ENCODE measurements around a stretch of chr2.

GRCh38 chr2:127284043-127284670 is 9.8 kb downstream of the ERCC3 start:
- PRO-cap: no peak

- PRO-cap: no peak
These were observed 44.7 kb upstream of the ERCC3 start for GRCh38 chr2:127338501-127339271.

DNA sequence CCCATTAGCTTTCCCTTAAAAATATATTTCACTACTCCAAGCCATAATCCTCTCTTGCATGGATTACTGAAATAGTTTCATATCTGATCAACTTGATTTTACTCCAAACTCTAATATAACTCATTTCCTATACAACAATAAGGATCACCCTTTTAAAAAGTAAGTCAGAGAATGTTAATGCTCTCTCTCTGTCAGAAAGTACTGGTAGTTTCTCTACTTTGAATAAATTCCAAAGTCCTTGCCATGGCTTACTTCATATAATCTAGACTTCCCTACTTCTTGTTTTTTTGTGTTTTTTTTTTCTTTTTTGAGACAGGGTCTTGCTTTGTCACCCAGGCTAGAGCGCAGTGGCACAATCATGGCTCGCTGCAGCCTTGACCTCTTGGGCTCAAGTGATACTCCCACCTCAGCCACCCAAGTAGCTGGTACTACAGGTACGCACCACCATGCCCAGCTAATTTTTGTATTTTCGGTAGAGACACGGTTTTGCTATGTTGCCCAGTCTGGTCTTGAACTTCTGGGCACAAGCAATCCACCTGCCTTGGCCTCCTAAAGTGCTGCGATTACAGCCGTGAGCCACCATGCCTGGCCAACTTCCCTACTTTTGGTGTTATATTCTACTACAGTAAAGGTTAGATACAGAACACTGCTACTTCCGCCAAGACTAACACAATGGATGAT is 36.0 kb downstream of the MAP3K2 start:
- PRO-cap: no peak

- PRO-cap: no peak
These were observed 2.1 kb upstream of the MAP3K2 start for GRCh38 chr2:127389690-127390455.

DNA sequence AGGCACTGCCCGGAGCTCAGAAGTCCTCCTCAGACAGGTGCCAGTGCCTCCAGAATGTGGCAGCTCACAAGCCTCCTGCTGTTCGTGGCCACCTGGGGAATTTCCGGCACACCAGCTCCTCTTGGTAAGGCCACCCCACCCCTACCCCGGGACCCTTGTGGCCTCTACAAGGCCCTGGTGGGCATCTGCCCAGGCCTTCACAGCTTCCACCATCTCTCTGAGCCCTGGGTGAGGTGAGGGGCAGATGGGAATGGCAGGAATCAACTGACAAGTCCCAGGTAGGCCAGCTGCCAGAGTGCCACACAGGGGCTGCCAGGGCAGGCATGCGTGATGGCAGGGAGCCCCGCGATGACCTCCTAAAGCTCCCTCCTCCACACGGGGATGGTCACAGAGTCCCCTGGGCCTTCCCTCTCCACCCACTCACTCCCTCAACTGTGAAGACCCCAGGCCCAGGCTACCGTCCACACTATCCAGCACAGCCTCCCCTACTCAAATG is 1.7 kb downstream of the PROC start:
- PRO-cap: no peak

GRCh38 chr2:127455535-127456165 is 37.4 kb downstream of the PROC start:
- PRO-cap: no peak

DNA sequence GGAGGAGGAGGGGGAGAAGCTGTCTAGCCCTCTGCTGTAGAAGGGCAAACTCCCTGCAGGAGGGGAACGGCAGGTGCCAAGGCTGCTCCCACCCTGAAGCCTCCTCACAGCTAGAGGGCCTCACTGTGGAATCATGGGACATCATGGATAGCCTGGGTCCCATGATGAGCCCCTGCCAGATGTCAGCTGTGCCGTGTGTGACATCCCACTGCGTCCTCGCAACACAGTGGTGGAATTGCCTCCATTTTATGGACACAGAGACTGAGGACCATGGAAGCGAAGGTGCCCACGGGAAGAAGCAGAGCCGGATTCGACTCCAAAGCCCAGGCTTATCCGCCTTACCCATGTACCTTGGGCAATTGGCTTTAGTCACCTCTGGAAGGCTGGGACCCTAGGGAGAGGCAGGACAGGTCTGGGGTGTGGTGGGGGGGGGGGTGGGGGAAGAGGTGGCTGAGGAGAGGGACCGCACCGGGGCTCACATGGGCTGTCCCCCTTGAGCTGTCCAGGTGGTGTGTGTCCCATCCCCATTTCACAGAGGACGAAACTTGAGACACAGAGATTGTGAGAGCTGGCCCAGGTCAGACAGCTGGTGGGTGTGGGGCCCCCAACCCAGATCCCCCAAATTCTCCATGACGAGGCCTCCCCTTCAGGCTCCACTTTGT is 692 bp downstream of the MYO7B start:
- PRO-cap: no peak

DNA sequence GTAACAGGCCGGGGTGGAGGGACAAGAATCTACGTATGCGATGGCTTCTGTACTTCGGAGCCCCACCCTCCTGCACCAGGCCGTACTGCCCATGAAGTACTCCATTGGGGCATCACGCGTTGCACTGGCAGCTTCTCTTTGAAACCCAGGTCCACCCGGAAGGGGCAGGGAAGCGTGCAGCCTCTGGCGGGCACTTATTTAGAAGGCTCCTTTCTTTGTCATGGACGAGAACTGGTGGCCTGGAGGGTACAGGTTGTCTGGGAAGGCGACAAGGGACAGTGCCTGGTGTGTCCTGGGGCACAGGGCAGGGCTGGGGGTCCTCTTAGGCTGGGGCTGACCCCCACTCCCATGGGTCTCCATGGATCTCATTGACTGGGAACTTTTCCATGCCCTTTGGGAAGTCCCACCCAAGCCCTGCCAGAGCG is 18.5 kb upstream of the GPR17 start:
- PRO-cap: no peak

DNA sequence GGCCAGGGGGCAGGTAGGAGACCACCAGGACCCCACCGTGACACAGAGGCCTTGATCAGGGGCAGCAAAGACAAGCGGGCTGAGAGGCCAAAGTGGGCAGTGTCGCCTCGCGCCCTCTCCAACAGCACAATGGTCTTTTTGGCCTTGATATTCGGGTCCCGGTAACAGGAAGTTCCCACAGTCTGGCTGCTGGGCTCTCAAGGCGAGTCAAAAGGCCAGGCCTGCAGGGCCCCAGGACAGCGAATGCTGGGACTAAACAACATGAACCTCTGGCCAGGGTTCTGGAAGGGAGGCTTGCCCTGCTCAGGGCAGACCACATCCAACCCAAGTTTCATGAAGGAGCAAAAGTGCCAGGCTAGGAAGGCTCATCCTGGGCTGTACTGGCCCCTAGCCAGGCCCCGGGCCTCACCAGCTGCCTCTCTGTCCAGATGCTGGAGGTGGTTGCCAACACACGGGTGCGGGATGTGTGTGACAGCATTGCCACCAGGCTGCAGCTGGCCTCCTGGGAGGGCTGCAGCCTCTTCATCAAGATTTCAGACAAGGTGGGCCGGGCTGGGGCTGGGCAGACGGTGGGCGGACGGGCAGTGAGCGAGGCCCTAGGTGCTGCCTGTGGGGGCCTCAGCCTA is 12.1 kb upstream of the GPR17 start:
- PRO-cap: no peak

DNA sequence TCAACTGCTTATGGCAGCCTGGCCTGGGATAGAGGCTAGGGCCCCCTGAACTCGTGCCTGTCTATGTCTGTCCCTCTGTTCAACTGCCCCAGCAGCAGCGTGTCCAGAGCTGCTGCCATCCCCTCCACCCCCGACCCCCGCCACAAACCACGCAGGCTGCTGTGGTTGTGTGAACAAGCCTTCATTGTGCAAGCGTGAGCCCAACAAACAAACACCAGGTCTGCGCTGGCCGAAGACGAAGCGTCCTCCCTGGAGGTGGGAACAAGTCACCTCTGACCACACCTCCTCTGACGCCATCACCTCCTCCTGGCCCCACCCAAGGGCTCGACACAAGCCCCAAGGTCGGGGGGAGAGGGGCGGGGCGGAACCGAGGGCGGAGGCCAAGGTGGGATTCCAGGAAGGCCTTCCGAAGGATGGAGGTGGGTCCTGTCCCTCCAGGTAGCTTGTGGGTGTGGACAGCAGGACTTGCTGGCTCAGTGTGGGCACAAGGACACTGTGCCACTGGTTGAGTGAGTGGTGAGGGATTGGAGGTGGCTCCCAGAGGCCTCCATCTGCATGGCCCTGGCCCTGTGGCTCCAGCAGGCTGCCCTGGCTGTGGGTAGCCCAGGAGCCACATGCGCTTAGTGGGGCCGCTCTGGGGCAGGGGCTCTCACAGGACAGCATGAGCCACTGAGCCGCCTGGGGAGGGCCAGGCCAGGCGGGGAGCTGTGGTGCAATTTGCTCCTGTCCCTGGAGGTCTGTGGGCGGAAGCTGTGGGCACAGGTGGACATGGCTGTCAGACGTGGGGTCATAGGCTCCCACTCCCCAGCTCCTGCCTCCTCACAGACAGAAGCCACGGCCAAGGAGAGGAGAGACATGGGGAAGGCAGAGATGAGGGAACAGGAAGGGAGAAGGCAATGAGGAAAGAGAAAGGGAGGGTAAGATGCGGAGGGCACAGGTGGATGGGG is 7.4 kb upstream of the GPR17 start:
- PRO-cap: bidirectional peak, plus-strand start at position 501 of the sequence, minus-strand start at position 208 of the sequence

DNA sequence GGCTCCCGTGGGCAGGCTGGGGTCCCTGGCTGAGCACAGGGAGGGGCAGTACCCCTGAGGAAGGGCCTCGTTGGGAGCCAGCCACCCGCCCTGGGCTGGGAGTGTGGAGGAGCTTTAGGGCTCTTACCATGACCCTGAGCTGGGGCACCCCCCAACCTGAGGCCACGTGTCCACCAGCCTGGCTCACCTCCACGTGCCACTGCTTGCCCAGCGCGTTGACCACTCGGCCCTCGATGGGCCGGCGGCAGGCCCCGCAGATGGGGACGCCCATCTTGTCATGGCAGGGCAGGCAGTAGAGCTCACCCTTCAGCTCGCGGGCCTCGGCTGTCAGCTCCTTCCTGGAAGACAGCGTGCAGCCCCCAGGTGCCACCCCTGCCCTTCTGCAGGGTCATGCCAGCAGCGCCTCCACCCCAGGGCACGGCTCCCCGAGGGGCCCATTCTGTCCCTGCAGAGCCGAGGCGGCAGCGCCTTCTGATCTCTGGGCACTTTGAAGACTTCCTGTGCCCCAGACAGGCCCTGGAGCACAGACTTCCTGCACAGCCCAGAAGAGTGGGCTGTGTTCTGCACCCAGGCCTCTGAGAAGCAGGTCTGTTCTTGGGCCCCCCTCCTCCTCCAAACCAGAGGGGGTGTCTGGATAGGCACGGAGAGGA is 4.0 kb upstream of the GPR17 start:
- PRO-cap: no peak

- PRO-cap: no peak
These were observed 47.9 kb downstream of the WDR33 start for GRCh38 chr2:127762907-127763632.

- PRO-cap: no peak
These were observed 14.3 kb downstream of the WDR33 start for GRCh38 chr2:127796530-127797277.

GRCh38 chr2:127843493-127844826 is 14.0 kb downstream of the POLR2D start:
- PRO-cap: no peak

DNA sequence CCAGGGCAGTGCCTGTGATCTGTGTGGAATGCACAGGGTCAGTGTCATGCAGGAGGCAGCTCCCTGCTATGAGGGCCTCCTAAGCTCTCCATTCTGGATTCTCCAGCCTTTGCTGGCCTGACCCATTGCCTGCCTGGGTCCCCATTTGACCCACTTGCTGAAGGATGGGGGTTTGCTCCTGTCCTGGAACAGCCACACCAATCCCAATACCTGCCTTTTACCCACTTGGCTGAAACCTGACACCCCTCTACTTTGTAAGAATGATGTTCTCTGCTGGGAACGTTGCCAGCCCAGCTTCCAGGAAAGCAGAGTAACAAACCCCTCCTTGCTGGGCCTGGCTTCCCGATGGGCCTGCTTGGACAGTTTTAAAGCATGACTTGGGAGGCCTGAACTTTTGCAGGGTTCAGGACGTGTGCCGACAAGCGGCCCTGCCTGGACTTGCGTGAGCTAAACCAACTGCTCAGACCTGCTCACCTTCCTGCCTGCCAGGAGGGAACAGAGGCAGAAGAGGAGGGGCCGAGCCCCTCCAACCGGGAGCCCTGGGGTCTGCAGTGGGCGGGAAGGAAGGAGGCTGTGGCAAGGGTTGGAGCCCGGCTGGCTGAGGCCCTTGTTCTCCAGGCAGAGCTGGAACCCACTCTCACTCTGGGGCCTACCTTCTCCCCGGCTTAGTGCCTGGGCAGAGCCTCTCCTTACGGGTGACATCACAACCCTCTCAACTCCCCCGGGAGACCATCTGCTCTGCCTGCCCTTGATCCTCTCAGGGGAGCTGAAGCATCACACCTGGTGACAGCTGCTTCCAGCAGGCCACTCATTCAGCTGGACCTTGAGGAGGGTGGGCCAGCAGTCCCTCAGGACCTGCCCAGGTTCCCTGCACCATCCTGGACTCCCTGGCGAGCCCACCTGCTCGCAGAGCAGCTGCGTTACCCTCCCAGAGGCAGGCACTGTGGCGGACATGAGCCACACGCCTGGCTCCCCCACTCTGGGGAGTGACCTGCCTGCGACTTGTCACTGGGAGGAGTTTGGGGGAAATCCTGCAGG is 13.4 kb downstream of the HS6ST1 start:
- PRO-cap: no peak

DNA sequence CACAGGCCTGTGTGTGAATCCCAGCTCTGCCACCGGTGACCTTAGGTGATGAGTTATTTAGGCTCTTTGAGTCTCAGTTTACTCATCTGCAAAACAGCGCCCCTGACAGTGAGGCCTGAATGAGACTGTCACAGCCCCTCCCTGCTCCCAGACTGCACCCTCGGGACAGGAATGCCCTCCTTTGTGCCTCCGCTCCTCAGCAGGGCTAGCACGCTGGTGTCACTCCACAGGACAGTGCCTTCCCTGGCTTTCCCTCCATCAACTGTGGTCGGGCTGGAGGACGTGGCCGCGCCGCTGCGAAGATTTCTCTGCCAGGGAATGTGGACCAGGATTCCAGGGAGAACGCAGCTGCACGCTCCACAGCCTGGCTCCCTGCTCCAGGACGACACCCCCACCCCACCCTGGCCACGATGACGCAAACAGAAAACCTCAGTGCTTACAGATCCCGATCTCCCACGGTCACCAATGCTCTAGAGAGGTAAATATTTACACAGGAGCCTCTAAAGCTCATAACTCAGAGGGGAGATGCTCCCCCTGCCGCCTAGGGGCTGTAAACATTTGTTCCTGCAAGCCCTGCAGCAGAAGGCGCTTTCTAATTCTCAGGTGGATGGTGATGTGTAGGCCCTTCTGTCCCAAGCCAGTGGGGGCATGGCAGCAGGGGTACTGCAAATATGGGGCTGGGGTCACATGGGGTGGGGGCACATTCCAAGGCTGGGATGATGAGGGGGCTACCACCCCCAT is 12.5 kb downstream of the HS6ST1 start:
- PRO-cap: no peak

DNA sequence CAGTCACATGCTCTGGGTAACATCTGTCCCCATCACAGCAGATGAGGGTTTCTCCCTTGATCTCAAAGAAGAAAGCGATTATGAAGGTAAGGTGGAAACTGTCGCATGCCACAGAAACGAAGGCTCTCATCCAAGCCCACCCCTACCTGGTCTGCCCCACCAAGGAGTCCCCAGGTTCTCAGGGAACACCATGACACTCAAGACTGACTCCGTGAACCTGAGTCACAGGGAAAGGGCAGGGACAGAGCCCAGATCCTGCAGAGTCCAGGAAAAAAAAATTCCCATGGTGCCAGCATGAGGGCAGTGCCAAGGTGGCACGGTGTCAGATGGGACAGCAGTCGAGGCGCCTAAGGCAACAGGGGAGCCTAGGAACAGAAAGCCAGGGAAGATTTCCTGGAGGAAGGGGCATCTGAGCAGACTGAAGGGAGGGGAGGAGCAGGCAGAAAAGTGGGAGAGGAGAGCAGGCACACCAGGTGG is 4.5 kb downstream of the HS6ST1 start:
- PRO-cap: no peak

DNA sequence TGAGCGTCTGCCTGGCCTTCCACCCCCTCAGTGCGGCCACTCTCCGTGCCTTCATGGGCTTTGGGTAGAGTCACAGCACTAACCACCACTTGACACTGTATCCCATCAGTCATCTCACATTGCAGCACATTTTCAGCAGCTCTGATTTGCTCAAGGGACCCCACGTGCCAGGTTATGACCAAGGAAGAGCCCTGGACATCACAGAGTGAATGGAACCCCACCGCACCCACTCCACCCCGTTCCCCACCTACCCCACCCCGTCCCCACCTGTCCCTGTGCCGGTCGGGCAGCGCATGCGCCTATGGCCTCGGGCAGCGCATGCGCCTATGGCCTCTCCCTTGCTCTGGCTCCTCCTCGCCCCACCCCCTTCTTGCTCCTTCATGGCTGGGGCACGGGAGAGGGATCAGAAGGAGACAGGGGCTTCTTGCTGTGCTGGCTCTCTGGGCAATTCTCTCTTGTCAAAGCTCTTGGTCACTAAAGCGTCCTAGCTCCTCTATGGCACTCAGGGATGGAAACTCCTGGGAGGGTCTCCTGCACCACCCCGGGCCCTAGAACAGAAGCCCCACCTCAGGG is 371.7 kb upstream of the HS6ST1 start:
- PRO-cap: no peak

DNA sequence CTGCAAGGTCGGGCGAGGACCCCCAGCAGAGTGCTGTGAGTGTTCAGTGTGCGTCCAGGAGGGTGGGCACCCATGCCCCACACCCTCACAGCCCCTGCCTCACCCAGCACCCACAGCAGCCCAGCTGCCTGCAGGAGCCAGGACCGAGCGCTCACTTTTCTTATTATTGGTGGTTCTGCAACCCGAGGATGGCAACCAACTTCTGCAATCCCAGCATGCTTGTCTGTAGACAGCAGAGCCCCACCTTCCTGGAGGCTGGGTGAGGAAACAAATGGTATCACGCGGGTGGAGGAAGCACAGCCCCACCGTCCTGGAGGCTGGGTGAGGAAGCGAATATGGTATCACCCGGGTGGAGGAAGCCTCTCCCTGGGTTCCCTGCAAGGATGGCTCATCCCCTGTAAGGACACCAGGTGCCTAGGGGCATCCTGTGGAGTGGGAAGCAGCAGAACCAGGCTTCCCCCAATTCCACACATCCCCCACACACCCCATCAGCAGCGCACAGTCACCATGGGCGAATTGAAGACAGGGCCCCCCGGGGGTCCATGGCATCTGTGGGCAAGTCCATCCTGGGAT is 220.6 kb upstream of the RAB6C start:
- PRO-cap: no peak

- PRO-cap: no peak
These were observed 46.1 kb upstream of the RAB6C start for GRCh38 chr2:129933372-129933820.